Epithelial cell of alveolus of lung (primary cell): ENCODE measurements around the genes B3GNT5 and MCF2L2.

GRCh38 chr3:182567741-182568030 is 225.6 kb upstream of the ATP11B start:
- RAMPAGE, long total RNA: no peak
- RRBS: no CpG with 5 or more reads among the region's 1 CpG

- RAMPAGE, long total RNA: no peak
- RRBS: no CpG with 5 or more reads among the region's 5 CpGs
These were observed 54.4 kb upstream of the ATP11B start for GRCh38 chr3:182738704-182739561.

GRCh38 chr3:182869073-182869497 is 75.8 kb downstream of the ATP11B start:
- RAMPAGE, long total RNA: no peak
- RRBS: no CpG with 5 or more reads among the region's 2 CpGs

DNA sequence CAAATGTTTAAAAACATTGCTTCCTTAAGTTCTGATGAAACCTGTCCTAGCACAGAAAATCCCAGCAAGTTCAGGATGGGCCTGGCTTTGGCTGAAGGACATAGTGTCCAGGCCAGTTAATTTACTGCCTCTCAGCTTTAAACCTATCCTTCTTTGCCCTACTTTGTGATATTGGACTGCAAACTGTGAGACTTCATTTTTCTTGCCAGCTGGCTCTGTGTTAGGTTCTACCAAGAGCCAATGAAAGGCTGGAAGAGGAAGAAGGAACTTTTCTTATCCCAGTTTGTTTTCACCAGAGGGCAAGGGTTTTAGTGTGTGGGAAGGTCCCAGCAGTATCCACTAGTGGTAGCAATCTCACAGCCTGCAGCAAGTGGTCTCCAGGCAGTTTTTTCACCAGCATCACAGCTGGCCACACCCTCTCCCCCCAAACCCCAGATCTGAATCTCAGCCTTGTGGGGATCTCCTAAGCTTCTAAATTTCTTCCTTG is 18.1 kb downstream of the DCUN1D1 start:
- RAMPAGE, long total RNA: no peak

- RAMPAGE, long total RNA: no peak
- RRBS: no CpG with 5 or more reads among the region's 3 CpGs
These were observed 57.9 kb upstream of the DCUN1D1 start for GRCh38 chr3:183038280-183038670.

GRCh38 chr3:183038671-183039258 is 58.4 kb upstream of the DCUN1D1 start:
- RAMPAGE, long total RNA: no peak
- RRBS: no CpG with 5 or more reads among the region's 16 CpGs

DNA sequence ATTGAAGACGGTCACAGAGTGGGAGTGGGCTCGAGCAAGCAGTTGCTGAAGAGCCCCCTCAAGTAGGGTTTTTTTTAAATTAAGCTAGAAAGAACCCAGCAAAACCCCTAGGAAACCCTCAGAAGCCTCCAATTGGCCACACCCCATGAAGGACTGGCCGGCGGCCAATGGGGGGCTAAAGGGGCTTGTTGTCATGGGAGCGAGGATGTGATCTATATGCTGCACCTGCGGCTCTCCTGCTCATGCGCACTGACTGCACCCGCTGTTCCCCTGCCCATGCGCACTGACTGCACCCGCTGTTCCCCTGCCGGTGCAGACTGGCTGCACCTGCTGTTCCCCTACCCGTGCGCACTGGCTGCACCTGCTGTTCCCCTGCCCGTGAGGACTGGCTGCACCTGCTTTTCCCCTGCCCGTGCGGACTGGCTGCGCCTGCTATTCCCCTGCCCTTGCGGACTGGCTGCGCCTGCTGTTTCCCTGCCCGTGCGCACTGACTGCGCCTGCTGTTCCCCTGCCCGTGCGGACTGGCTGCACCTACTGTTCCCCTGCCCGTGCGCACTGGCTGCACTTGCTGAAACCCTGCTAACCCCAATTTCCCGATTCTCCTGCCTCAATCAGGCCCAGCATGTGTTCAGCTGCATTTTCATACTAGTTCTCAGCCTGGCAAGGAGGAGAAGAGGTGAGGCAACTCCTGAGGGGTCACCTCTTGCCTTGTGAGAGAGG is 16.8 kb upstream of the MCCC1 start:
- RAMPAGE, long total RNA: no peak
- RRBS: no CpG with 5 or more reads among the region's 27 CpGs

DNA sequence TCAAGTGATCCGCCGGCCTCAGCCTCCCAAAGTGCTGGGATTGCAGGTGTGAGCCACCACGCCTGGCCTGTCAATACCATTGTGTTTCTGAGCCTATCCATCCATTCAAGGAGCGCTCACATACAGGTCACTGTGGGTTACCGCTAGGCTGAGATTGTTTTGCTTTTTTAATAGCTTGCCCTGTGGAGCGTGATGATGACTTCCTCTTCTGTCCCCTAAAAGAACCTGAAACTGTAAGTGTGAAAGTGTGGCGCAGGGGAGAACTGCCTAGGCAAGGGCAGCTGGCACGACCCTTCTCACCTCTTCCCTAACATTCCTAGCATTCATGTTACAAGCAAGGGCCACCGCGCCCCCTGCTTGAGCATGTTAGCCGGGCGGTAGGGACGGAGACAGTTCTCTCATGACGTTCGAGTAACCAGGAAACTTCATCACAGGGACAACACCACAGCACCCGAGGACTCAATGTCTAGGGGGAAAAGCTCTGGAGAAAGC is 867 bp downstream of the LAMP3 start:
- RAMPAGE, long total RNA: no peak
- RRBS: no CpG with 5 or more reads among the region's 16 CpGs

DNA sequence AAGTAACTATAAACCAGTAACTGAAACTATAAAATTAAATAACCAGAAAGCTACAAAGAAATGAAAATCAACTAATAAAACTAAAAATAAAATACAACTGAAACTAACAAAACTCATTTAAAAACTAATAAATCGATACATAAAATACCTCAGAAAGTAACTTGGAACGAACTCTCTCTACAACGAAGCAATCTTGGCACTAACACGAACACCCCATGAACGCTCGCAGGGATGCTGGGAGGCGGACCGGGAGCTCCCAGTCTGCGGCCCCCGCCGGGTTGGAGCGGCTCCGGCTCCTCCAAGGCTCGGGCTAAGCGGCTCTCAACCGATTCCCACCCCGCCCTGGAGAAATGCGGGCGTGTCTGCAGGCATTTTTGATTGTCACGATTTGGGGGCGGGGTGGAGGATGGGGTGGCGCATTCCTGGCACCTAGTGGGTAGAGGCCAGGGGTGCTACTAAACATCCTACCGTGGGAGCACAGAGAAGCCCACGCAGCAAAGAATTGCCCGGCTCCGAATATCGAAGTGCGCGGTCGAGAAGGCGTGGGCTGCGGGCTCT is 16.1 kb upstream of the LAMP3 start:
- RAMPAGE, long total RNA: no peak
- RRBS: no CpG with 5 or more reads among the region's 32 CpGs

GRCh38 chr3:183211471-183211848 is 41.6 kb upstream of the B3GNT5 start:
- RAMPAGE, long total RNA: no peak
- RRBS: no CpG with 5 or more reads among the region's 10 CpGs

DNA sequence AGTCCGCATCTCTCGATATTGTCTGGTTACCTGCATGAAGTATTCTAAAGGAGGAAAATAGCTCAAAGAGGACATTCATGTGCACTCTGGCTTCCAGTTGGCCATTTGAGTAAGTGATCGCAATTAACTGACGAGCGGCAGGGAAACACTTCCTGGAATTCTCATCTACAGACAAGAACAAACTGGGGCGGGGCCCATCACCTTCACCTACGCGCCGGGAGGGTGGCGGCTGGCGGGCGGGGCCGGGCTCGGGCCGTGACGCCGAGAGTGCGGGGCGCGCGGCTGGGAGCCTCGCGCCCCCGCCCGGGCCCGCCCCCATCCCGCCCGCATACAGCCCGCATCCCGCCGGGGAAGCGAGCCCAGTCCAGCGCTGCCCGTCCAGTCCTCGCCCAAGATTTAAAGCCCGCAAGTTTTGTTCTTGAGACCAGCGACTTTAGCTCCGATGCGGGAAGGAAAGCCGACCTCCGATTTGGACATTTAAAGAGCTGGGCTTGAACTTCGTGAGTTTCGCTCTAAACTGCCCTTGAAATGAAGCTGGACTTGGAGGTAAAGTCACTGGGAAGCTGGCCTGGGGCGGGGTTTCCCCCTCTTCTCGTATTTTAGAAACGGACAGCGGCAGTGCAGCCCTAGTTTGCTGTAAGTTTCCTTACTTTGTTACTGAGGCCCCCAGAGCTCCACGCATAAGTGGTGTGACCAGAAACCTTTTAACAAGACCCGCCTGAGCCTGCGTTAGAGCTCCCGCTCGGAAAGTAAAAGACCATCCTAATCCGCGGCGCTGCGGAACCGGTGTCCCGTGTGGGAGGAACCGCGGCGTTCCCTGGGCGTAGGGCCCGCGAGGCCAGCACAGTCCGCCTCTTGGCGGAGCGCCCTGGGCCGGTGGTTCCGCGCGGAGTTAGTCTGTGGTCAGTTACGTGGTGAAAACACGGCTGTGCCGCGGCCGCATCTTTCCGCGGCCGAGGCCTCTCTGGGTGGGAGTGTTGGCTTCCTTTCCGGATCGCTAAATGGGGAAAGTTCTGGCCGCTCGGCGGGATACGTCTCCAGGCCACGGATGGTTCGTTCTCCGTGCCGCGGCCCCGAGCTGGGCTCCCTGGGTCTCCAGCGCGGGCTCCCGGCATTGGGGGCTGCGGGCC is at the start of gene B3GNT5:
Gene B3GNT5 (plus strand): TSS at position 327 of the 1,130 bp plus-strand sequence.
- RAMPAGE, long total RNA: start-site peak on the plus strand centred at position 346 of the sequence, 56 bp wide, 97 and 56 reads in 2 replicates
- RRBS: 1% methylated on average over 23 of the region's 95 CpGs

- RAMPAGE, long total RNA: start-site peak on the plus strand at chr3:183254073-183254156, 33 and 54 reads in 2 replicates
- RRBS: 1% methylated on average over 43 of the region's 68 CpGs
These were observed 1.1 kb downstream of the B3GNT5 start for GRCh38 chr3:183254057-183254550.

DNA sequence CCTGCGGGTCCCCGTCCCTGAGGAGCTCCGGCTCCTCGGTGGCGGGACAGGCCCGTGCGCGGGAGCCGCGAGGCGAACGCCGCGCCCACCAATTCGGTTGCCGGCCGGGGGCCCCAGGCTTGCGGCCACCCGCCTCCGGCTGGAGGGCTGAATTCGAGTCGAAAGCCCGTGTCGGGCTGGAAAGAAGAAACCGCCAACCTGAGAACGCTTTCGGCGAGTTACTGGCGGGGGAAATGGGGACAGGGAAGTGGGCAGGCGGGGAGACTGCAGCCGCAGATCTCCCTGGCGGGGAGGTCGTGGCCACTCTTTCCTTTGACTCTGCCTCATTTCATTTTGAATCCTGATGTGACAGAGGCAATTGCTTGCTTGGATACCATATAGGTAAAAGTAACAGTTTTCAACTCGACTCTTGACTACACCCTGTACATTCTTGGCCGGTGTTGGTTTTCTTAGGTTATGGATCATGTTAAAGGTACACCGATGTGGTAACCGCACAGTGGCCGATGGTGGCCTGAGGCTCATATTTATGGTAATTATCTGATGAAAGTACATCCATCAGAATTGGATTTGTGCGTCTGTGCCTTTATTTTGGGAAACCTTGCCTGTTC is 1.6 kb downstream of the B3GNT5 start:
- RAMPAGE, long total RNA: no peak
- RRBS: 1% methylated on average over 13 of the region's 39 CpGs

- RAMPAGE, long total RNA: no peak
- RRBS: no CpG with 5 or more reads among the region's 9 CpGs
These were observed 62.6 kb downstream of the B3GNT5 start for GRCh38 chr3:183315535-183316260.

- RAMPAGE, long total RNA: no peak
- RRBS: no CpG with 5 or more reads among the region's 4 CpGs
These were observed 57.6 kb downstream of the MCF2L2 start for GRCh38 chr3:183370814-183371291.

DNA sequence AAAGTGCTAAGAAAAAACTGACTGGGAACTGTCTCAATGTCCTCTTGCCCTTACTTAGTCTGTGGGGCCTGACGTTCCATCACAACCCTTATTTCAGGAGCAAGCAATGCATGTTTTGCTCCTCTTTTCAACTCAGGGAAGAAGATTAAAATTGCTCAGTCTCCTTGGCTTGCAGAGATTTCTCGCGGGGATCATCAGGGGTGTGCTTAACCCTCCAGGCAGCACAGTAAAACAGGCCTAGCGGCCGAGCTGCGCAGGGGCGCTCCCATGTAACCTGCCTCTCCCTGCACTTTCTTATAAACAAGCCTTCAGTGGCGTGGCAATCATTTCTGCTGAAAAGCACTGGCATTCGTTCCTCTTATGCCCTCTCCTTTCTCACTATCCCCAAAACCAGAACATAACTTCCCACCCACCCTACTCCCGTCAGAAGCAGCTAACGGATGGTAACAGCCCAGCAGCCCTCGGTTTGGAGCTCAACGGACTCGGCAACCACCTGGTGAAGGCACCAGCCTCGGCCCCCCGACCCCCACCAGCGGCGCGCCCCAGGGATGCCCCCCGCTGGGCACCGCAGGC is 1.2 kb downstream of the MCF2L2 start:
- RAMPAGE, long total RNA: no peak
- RRBS: no CpG with 5 or more reads among the region's 21 CpGs

DNA sequence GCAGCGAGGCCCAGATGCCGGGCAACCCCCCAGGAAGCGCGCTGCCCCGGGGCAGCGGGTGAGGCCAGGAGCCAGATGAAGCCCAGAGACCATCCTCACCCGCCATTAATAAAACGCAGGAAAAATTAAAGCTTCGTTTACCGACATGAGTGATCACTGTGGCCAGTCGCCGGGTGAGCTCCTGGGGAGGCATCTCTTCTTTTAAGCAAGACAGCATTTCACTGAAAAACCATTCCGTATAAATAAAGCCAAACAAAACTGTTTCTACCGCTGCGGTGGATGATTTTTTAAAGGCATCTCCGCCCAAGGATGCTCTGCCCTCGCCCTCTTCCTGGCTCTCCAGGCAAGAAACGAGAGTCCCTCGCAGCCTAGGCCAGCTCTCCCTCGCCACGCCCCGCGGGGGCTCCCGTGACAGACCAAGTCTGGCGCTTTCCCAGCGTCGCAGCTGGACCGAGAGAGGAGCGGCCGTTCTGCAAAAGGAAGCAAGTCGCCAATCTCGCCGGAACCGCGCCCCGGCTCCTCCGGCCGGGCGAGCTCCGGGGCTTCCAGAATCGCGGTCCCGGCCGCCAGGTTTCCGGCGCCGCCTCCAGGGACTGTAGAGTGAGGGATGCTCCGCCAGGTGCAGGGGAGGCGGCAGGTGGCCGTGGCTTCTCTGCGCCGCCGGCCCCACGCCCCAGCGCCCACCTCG is 514 bp downstream of the MCF2L2 start:
- RAMPAGE, long total RNA: no peak
- RRBS: under 1% methylated on average over 11 of the region's 56 CpGs

DNA sequence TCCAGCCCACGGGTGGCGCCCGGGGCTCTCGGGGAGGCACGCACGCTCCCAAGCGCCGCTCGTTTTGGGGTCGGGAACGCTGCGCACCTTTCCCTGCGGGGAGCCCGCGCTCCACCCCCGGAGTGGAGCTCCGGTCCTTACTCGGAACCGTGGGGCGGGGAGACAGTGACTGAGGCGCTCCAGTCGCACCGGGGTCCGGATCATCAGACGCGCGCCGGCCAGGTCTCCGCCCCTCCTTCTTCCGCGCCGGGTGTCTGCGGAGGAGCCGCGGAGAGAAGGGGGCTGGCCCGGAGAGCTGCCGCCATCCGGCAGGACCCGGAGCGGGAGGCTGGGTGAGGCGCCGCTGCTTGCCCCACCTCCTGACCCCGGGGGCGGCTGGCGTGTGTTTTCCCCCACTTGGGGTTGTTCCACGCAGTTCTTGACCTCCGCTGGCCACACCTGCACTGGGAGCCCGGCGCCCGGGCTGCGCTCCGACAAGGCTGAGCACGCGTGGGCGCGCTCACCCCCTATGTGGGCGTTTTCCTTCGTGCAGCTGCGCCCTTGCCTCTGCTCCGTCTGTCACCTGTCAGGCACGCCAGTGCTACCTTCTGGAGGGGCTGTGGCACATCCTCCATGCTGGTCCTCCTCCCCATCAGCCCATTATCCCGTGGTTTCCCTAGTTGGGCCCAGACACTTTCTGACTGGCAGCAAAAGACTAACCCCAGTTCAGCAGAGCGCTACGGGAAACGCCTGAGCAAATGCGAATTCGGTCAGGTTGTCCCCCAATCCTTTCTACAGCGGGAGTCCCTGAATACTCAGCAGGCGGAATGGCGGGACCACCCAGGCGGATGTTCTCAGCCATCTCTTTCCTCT is at the start of gene MCF2L2:
Gene MCF2L2 (minus strand): TSS at position 171 of the 852 bp plus-strand sequence.
- RAMPAGE, long total RNA: no peak
- RRBS: 2% methylated on average over 32 of the region's 71 CpGs

- RAMPAGE, long total RNA: no peak
- RRBS: no CpG with 5 or more reads among the region's 3 CpGs
These were observed 13.8 kb downstream of the KLHL6 start for GRCh38 chr3:183541639-183542153.

GRCh38 chr3:183556889-183557428 is 1.5 kb upstream of the KLHL6 start:
- RAMPAGE, long total RNA: no peak
- RRBS: no CpG with 5 or more reads among the region's 8 CpGs